Measurements from ENCODE around the gene FGFR2.

DNA sequence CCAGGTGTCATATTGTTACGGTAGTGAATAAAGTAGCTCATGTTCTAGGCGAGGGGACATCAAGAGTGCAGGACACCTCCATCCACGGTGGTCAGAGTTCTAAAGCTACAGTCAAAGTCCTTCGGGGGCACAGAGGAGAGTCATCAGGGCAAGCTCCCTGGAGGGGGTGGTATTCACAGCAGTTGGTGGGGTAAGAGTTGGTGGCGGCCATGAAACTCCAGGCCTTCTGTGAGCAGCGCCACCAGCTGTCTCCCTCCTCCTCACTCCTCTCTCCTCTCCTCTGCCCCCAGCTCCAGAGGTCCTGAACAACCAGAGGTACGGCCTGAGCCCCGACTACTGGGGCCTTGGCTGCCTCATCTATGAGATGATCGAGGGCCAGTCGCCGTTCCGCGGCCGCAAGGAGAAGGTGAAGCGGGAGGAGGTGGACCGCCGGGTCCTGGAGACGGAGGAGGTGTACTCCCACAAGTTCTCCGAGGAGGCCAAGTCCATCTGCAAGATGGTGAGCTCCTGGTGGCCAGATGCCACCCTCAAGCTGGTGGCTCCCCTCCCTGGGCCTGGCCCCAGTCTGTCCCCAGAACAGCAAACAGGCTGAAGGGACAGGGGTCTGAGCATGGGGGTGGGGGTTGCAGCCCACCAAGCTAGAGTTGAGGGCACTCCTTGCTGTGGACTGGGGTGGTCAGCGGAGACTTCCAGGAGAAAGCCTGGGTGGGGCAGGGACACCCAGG, 99.1 kb downstream of the RGS10 start:
- PRO-cap: no peak

- PRO-cap: no peak
Observed at GRCh38 chr10:119576572-119577180, 20.1 kb downstream of the TIAL1 start.

DNA sequence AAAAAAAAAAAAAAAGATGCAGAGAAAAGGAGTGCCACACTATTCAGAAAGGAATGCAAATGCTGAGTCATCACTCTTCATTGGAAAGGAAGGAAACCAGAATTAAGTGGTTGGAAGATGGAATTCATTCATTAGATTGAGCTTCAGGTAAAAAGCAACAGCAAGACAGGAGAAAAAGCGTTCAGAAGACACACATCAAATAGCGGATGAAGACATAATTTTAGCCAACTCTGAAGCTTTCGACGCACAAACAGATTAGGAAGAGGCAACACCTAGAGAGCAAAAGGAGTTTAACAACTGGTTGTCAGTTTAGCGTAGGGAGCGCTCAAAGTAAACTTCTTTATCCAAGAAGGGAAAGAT, 1.3 kb downstream of the TIAL1 start:
- PRO-cap: no peak

DNA sequence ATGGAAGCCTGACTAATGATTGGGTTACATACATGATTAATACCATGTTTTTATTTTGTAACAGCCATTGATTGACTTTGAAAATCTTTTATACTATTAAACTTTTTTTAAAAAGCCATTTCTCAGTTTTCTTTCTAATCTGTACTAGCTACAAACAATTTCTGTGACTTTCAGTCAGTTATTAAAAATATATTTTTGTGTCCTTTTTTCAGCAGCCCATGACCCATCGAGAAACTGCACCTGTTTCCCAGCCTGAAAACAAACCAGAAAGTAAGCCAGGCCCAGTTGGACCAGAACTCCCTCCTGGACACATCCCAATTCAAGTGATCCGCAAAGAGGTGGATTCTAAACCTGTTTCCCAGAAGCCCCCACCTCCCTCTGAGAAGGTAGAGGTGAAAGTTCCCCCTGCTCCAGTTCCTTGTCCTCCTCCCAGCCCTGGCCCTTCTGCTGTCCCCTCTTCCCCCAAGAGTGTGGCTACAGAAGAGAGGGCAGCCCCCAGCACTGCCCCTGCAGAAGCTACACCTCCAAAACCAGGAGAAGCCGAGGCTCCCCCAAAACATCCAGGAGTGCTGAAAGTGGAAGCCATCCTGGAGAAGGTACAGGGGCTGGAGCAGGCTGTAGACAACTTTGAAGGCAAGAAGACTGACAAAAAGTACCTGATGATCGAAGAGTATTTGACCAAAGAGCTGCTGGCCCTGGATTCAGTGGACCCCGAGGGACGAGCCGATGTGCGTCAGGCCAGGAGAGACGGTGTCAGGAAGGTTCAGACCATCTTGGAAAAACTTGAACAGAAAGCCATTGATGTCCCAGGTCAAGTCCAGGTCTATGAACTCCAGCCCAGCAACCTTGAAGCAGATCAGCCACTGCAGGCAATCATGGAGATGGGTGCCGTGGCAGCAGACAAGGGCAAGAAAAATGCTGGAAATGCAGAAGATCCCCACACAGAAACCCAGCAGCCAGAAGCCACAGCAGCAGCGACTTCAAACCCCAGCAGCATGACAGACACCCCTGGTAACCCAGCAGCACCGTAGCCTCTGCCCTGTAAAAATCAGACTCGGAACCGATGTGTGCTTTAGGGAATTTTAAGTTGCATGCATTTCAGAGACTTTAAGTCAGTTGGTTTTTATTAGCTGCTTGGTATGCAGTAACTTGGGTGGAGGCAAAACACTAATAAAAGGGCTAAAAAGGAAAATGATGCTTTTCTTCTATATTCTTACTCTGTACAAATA, 25.5 kb downstream of the BAG3 start:
- PRO-cap: no peak

DNA sequence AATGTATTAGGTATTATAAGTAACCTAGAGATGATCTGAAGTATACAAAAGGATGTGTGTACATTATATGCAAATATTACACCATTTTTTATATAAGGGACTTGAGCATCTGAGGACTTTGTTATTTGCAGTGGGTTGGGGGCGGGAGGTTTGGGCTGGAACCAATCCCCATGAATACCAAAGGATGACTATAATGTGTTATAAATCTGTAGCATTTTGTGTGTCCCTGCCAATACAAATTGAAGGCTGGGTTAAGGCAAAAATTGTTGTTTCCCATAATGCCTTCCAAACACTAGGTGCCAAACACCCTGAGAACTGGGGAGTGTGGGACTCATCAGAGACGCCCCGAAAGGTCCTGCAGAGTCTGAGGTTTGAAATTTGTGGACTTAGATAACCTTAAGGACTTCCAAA, 150.2 kb upstream of the PLPP4 start:
- PRO-cap: no peak

- PRO-cap: no peak
Observed at GRCh38 chr10:120355054-120355408, 102.0 kb upstream of the PLPP4 start.

- PRO-cap: no peak
Observed at GRCh38 chr10:120721732-120722117, 129.4 kb upstream of the WDR11 start.

DNA sequence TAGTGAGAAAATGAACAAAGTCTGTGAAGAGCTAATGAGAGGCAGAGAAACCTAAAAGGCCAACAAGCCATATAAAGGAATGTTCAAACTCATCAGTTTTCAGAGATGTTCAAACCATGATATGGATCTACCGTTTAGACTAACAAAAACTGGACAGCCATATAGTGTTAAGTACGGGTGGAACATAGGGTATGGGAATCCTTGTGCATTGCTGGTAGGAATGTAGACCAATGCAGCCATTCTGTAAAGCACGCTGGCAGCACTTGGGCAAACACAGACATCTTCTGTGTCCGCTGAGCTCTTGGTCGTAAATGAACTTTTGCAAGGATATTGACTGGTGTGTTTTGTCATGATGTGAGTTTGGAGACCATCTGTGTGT, 33.6 kb downstream of the WDR11 start:
- PRO-cap: no peak

GRCh38 chr10:120980213-120980581, 129.0 kb downstream of the WDR11 start:
- PRO-cap: no peak

DNA sequence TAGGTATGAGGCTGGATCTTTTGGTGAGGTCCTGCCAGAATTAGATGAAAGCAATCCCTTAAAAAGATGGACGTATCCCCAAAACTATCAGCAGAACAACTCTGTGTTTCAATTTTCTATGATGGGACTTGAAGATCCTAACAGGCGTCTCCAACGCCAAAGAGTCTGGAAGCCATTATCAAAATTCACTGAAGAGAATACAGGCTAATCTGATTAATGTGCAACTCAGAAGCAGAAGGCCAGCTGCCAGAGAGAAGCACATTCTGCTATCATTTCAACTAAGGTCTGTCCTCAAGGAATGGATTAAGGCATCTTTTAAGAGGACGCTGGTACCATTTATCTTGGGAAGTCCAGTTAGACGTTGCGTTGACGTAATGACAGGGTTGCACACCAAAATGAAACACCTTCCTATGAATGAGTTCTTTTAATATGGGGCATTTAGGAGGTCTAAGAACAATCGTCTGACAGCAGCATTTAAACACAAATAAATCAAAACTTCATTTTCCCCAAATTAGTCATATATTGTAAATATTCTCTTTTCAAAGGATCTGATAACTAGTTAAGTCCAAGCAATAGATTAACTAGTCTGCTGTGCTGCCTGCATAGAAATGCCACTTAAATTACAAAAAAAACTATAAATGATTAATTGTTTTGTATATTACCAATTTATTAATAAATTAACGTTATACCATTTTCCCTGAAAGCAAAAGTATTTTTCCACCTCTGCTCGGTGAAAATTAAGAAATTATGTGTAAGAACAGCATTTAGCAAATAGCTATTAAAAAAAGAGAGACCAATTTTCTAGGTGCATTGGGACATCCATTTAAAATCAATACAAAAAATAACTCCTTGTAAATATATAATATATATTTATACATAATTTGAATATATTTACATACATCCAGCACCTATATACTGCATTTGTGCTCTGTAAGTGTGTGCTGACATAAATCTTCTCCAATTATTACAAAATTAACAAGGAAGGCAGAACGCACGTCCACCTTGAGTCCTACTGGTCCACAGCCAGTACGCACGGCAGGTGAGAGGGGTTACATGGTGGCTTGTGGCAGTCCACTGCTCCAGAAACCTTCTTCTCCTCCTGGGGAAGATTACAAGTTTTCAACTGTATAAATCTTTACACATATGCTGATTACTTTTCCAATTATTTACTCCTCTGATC, 119.3 kb downstream of the FGFR2 start:
- PRO-cap: no peak

DNA sequence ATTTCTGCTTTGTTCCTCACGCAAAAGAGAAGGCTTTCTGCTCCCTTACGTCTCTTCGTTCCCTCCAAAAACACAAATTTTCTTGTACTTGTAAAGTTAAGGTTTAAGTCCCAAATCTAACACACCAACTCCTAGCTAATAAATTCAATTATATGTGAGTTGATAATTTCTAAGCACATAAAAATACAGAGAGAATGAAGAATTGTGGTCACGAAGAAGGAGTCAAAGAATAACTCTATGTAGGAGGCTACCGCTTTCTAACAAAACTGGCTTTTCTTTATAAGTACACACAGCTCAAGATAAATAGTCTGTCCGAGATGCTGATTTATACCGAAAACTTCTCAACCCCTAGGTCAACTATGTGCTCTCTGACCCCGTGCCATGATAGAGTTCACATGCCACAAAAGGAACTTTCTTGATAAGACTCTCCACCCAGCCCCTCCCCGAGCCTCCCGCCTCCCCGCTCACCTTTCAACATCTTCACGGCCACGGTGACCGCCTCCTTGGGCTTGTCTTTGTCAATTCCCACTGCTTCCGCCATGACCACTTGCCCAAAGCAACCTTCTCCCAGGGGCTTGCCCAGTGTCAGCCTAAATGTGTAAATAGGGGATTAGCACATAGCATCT, 97.8 kb downstream of the FGFR2 start:
- PRO-cap: no peak

- PRO-cap: unidirectional peak, plus-strand start at chr10:121549557
Observed at GRCh38 chr10:121549403-121549627, 48.9 kb downstream of the FGFR2 start.

- PRO-cap: bidirectional peak, plus-strand start at chr10:121598619, minus-strand start at chr10:121598425
Observed at GRCh38 chr10:121597687-121598521, at the start of gene FGFR2. TSS of gene FGFR2 (minus strand) at chr10:121598444.

GRCh38 chr10:121709624-121710172, 111.5 kb upstream of the FGFR2 start:
- PRO-cap: no peak

- PRO-cap: no peak
Observed at GRCh38 chr10:121779200-121779751, 148.6 kb downstream of the ATE1 start.

GRCh38 chr10:121970523-121970786, 4.6 kb downstream of the NSMCE4A start:
- PRO-cap: bidirectional peak, plus-strand start at chr10:121970689, minus-strand start at chr10:121970588

DNA sequence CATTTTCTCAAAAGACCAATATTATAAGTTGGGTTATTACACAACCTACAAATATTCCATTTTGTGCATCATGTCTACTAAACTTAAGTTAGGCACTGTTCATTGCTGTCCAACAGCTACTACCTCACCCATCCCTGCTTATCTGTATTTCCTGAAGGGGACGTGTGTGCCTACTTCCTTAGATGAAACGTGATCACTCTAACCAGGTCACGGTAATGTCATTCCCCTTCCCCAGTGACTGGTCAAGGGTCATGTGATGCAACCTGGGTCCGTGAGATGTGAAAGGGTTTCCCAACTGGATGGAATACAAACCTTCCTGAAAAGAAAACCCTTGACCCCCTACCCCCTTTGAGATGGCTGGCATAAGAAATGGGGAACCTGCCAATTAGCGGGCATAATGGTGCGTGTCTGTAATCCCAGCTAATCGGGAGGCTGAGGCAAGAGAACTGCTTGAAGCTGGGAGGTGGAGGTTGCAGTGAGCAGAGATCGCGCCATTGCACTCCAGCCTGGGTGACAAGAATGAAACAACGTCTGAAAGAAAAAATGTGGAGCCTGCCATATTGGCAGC, 1.7 kb upstream of the NSMCE4A start:
- PRO-cap: no peak

DNA sequence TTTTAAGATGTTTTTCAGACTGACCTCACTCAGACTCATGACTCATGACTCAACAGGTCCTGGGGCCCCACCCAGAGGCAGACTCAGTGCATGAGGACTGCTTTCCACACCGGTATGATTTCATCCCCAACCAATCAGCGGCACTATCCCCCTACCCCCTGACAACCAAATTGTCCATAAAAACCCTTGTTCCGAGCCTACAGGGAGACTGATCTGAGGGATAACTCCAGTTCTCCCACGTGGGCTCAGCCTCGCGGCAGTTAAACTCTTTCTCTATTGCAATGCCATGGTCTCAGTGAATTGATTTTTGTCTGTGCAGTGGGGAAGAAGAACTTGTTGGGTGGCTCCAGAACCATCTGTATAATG, 1.2 kb upstream of the TACC2 start:
- PRO-cap: no peak

DNA sequence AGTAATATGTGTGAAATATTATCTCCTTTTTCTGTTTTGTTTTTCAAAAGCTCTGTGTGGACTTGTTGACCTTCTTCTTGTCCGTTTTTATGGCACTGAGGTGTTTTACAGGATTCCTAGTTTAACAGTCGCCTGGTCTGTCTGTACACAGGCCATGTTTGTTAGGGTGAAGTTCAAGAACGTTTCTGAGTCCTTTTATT, 18.4 kb downstream of the TACC2 start:
- PRO-cap: unidirectional peak, minus-strand start at position 79 of the sequence; unidirectional peak, minus-strand start at position 89 of the sequence

DNA sequence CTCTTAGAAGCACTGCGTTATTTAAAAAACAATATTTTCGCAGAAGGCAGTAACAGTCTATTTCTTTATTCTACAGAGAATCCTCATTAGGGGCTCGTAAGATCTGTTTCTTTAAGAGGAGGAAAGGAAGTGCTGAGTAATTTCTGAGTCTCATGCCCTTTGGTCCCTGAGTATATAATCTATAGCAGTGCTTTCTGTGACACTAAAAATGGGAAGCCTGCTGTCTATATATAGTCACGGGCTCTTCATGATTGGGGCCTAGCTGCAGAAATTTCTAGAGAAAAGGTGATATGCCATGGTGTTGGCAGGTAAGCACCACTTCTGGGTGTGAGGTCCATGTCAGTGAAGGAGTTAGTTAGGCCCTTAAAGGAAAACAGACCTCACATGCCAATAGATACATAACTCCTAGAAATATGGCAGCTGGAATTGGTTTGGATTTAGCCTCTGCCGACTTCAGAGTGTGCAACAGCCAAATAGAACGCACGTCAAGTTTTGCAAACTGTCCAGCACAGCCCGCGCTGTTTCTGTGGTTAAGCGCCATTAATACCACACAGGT, 123.1 kb downstream of the TACC2 start:
- PRO-cap: unidirectional peak, plus-strand start at position 456 of the sequence